ENCODE data around the genes DOK3, CLK4 and RUFY1.

DNA sequence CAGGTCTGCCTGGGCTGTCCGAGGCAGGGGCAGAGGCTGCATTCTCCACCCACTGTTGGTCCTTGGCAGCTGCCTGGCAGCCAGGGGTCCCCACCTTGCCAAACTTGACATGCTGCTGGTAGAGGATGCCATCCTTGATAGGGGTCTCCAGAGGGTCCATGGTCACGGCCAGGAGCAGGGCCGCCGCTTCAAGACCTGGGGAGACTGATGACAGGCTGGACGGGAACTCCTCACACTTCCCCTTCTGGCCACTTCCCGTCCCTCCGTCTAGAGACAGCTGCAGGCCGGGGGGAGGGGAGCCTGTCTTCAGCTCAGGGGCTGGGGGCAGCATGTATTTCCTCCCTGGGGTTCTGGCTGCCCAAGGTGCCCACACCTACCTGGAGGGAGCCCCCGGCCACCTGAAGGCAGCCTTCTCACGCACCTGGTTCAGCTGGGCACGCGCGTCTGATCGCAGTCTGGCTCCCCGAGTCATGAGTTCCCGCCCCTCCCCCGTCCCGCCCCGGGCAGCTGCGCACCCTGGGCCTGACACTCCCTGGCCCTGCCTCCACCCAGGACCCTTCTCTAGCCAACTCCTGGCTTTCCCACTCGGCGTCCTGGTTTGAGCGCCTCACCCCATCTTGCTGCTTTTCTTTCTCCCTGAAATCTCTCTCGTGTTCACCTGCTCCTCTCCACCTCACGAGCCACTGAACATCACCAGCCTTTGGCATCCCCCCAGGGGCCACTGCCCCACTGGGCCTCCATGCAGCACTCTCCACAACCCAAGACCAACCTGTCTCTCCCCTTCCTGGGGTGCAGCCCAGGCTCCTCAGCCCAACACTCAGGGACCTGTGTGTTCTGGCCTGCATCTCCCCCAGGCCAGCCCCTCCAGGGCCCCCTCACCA is at the start of gene DOK3:
Gene DOK3, minus strand, starts transcription at position 446 of the 881 bp plus-strand sequence.
- RRBS, result no CpG with 5 or more reads among the region's 25 CpGs

DNA sequence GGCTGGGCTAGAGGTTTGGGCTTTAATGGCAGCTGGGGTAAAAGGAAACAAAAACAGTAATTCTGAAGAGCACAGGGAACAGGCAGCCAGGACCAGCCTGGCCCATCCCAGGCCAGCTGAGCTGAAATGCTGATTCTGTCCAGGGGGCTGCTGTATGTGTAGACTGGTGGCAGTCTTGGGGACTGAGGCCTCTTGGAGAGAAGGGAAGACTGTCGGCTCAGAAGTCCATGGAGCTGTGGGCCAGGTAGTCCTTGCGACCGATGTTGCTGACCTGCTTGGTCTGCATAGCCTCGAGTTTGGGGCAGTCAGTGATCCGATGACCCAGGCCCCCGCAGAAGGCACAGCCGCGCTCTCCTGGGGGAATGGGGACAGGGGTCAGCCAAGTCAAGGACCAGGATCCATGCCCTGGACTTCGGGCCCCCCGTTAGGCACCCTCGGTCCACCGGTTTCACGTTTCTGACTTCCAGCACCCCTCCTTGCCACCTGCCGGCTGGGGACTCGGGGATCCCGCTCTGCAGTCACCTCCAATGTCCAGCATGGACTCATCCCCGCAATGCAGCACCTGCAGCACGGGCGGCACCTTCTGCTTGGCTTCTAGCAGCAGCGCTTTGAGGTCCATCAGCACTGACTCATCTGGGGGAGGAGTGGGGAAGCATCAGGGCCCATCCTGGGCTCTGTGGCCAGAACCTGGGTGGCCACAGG is 2.1 kb upstream of the DOK3 start:
- RRBS, result no CpG with 5 or more reads among the region's 20 CpGs

DNA sequence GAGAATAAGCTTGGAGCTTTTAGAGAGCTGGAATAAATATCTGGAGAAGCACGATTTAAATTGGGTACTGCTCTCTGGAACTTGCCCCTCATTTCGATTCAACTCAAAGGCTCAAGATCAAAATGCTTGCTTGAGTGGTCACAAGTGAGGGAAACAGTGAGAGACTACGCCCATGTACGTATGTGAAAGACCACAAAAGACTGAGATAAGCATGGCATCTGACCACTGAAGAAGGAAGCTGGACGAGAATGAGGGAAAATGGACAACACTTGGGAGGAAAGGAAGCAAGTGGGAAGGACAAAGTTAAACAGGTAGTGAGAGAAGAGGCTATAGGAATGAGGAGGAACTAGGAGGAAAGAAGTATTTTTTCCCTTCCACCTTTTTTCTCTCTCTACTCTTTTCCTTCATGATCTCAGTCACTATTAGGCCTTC is 70.1 kb downstream of the B4GALT7 start:
- RRBS, result no CpG with 5 or more reads among the region's 5 CpGs

GRCh38 chr5:177883245-177883821 is 112.7 kb downstream of the PROP1 start:
- RRBS, result no CpG with 5 or more reads among the region's 13 CpGs

- RRBS, result no CpG with 5 or more reads among the region's 9 CpGs
These were observed 7.1 kb upstream of the PHYKPL start for GRCh38 chr5:178239716-178240069.

DNA sequence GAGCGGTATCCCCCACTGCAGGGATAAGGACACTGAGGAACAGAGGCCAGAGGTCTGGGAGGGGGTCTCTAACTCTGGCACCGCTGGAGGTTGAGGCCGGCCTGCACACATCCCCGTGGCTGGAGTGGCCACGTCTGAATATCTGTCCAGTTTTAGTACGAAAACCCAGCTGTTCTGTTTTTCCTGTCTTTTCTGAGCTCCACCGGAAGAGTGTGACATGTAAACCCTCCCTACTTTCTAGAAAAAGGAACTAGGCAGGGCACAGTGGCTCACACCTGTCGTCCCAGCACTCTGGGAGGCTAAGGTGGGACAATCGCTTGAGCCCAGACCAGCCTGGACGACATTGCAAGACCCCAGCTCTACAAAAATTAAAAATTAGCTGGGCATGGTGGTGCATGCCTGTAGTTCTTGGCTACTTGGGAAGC is 8.1 kb upstream of the PHYKPL start:
- RRBS, result no CpG with 5 or more reads among the region's 10 CpGs

GRCh38 chr5:178284986-178285461 is 52.4 kb upstream of the PHYKPL start:
- RRBS, result no CpG with 5 or more reads among the region's 8 CpGs

DNA sequence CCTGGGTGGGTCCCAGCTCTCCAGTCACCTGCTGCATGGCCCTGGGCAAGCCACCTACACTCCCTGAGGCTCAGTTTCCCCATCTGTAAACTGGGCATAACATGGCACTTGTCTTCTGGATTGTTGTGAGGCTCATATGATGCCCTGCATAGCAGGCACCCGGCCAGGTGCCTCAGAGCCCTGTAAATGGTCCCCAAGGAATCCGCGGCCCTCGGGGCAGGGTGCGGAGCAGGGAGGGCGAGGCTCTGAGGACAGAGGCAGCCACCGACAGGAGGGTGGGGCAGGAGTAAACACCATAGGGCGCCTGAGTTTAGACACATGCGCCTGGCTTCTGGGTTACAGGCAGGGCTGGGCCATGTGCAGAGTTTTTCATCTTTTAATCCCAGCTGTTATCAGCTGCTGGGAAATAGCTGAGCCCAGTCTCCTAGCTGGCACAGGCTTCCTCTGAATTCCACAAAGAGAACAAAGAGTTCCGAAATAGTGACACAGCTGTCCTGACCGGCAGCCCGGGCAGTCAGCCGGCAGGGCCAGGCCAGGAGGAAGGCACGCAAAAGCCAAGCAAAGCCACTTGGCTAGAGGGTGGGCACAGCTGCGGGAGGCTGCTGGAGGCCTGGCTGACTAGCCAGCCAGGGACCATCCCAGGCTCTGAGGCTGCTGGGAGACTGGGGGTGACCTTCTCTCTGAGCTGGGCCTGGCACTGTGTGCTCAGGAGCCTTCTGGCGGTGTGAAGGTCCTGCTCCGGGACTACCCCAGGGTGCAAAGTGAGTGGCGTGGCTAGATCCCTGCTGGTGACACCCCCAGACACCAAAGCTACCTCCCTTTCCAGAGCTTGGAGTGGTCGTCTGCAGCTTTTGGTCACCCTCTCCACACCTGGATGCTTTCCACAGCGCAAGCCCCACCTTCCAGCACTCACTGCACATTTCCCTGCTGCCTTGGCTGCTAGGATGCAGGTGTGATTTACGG is 99.0 kb upstream of the PHYKPL start:
- RRBS, result no CpG with 5 or more reads among the region's 21 CpGs

DNA sequence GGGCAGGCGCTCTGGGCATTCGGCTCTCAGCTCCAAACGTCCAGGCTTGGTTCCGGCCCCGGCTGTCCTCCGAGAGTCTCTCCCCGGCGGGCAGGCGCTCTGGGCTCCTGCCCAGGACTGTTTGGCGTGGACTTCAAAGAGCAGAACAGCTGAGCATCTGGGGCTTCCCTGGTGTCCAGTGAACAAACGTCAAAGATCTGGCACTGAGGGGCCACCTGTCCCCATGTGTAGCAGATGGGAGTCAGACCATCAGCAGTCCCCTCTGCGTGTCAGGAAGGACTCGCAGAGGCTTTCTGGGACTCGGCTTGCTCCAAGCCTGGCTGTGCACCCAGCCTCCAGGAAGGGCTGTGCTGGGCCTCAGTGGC is 164.1 kb upstream of the PHYKPL start:
- RRBS, result no CpG with 5 or more reads among the region's 14 CpGs

GRCh38 chr5:178428811-178429480 is 161.2 kb downstream of the COL23A1 start:
- RRBS, result no CpG with 5 or more reads among the region's 20 CpGs

DNA sequence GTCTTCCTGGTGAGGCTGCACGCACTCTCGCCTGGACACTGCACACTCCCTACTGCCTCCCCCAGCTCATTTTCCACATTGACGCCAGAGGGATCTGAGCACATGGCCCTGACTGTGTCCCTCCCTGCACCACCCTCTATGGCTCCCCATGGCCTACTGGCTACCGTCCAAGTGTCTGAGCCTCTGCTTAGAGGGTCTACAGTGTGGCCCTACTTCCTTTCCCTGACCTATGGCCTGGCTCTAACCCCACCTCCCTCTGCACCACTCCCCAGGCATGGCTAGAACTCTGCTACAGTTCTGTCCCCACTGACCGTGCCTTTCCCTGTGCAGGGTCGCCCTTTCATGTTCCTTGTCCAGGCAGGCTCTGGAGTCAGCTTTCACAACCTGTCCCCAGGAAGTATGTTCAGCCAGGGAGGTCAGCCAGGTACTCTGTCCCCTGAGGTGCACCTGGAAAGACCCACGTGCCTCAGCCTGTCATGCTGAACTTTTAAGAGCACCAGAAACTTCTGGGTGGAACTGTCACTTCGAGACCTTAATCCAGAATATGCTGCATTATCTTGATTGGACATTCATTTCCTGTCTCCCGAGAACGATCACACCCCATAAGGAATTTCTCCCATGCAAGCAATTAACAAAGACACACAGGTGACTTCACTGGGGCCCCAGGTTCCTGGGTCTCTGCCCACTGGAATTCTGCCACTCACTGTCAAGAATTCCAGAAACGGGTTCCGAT is 160.4 kb downstream of the COL23A1 start:
- RRBS, result no CpG with 5 or more reads among the region's 12 CpGs

GRCh38 chr5:178625984-178626936 is 590 bp downstream of the CLK4 start:
- RRBS, result 2% methylated on average over 17 of the region's 60 CpGs

- RRBS, result 2% methylated on average over 11 of the region's 59 CpGs
These were observed at the start of gene CLK4 for GRCh38 chr5:178626937-178627678. CLK4 (minus strand) TSS chr5:178627050.

DNA sequence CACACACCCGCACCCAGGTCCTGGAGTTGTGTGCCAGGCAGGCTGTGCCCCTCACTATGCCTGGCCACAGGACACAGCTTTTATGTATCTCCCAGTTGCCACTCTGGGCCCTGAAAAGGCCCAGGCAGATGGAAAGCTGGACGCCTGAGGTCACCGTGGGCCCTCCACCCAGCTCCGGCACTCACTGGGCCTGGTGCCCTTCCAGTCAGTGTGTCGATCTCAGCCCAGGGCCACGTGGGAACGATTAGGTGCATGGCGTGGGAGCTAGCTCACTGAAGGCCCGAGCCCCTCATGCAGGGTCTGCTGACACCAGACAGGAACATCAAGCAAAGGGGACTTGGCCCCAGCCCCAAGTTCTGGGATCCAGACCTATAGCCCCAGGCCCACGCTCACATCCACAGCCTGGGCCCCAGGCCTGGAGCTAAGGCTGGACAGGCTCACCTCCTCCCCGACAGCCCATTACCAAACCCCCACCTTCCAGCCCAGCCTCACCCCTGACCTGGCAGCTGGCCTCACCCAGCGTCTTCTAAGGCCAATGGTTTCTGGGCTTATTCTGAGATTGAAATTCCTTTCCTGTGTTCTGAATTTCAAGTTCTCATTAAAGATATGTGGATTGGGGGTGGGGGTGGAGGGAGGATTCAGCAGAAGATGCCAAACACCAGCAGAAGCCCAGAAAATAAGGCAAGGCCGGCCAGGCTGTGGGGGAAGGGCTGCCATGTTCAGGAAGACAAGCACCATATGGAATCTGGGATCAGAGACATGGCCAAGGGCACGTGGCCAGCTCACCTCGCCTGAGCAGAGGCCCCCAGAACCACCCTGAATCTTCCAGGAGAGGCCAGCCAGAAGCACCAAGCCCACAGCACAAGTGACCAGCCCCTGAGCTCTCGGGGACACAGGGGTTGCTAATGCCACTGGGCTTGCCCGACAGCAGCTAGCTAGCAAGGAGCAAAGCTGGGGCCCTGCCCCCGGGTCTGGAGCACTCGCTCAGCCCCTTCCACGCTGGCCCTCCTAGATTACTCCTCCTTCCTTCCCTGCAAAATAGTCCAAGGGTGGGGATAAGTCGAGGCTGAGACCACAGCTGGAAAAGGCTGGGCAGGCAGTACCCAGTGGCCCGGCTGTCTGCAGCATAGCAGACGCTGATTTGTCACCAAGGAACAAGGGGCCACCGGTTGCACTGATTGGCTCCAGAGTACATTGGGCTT is 74.3 kb downstream of the ADAMTS2 start:
- RRBS, result 28% methylated on average over 3 of the region's 24 CpGs

GRCh38 chr5:179550071-179550706 is at the start of gene RUFY1:
RUFY1 (plus strand) TSS chr5:179550554.
- RRBS, result 6% methylated on average over 12 of the region's 47 CpGs

DNA sequence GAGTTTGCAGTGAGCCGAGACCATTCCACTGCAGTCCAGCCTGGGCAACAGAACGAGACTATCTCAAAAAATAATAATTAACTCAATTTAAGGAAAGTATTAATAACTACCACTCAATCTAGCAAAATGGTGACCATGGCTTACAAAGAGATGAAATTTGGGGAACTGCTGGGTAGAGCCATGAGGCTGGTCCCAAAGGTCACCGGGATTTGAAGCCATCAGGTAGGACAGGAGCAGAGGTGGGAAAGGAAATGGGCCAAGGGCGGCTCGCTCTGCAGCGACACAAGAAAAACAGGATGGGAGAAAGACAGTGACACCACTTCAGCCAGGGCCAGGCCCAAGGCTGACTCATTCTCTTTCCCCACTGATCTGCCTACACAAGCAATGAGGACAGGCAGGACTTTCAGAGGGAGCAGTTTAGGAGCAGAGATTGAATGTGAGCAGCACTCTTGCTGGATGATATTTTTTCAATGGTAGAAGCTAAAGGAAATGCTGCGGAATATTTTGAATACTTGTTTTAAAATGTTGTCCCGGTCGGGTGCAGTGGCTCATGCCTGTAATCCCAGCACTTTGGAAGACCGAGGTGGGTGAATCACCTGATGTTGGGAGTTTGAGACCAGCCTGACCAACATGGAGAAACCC is 3.5 kb downstream of the RUFY1 start:
- RRBS, result no CpG with 5 or more reads among the region's 10 CpGs

- RRBS, result no CpG with 5 or more reads among the region's 18 CpGs
These were observed 18.6 kb downstream of the RUFY1 start for GRCh38 chr5:179568494-179569751.

DNA sequence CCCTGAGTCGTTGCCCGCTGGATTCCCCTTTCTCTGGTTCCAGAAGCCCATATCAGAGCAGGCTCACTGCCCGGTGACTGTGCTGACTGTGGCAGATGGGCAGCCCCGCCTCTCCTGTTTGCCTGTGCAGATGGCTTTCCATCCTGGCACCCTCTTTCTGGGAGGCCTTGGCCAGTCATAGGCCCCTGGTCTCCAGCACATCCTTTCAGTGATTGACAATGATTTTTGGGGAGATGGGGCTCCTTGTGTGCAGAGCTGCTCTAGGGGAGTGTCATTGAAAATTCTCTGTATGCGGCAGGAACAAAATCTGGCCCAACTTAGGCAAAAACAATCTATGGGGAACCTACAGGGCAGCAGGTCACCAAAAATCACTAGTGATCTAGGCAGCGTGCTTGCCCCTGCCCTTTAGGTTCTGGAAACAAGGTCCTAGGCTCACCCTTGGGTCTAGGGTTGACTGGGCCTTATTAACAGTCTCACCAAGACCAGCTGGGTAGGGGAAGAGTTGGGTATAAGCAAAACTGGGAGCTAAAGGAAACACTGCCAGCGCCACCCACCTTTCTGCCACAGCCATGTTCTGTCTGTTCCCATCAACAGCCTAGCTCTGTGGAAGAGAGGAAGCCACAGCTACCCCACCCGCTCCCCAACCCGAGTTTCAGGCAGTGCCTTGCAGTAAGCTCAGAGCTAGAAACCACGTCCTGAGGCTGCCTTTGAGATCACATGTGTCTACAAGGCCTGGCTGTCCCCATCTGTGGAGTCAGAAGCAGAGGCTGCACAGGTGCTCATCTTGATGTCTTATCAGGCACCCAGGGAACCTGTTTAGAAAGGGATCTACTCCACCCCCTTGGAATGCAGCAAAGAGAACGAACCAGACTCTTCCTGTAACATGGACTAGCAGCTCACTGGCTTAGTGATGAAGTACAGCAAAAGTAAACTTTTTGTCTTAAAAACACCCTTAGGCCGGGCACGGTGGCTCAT is 15.5 kb downstream of the HNRNPH1 start:
- RRBS, result 100% methylated on average over 1 of the region's 13 CpGs

- RRBS, result no CpG with 5 or more reads among the region's 5 CpGs
These were observed 9.2 kb downstream of the HNRNPH1 start for GRCh38 chr5:179614196-179614741.

DNA sequence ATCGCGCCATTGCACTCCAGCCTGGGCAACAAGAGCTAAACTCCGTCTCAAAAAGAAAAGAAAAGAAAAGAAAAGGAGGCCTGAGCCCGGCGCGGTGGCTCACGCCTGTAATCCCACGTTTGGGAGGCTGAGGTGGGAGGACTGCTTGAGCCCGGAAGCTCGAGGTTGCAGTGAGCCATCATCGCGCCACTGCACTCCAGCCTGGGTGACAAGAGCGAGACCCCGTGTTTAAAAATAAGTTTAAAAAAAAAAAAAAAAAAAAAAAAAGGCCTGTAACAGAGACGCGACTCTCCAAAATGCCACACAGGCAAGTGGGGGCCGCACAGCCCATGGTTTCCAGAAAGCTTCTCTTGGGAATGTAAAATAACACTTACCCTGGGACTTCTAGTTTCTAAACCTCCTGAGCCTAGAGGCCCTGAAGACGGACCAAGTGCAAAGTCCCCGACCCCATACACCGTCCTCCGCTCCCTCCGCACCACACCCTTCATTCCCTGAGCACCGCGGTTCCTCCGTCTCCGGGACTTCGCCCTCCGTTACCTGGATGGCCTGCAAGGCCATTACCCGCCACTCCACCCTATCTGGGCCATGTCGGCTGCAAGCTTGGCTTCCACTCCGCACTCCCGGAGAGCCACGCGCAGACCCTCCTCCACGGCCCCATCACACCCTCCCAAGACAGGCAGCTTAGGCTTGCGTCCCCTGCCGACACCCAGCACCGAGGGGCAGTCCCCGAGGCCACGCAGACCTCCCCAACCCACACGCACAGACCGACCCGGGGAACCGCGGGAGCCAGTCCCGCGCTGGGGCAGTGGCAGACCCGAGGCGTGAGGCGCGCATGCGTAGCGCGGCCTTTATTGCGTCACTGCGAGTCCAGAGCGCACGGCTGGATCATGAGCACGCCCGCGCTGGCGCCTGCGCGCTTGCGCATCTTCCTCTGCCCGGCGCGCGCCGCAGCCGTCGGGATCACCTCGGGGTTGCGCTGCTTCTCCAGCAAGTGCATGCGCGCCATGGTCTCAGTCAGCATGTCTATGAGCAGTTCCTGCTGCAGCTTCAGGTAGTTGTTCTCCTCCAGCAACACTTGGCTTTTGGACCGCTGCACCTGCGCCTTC is 2.8 kb downstream of the CBY3 start:
- RRBS, result 33% methylated on average over 11 of the region's 78 CpGs